ENCODE measurements around the gene CIB1.

- PRO-cap, 10 experiments: peak in 1 of 10 experiments; most common plus-strand start chr15:90071556 (in 1)
Measured at GRCh38 chr15:90071501-90071738, 30.8 kb downstream of the IDH2 start.

DNA sequence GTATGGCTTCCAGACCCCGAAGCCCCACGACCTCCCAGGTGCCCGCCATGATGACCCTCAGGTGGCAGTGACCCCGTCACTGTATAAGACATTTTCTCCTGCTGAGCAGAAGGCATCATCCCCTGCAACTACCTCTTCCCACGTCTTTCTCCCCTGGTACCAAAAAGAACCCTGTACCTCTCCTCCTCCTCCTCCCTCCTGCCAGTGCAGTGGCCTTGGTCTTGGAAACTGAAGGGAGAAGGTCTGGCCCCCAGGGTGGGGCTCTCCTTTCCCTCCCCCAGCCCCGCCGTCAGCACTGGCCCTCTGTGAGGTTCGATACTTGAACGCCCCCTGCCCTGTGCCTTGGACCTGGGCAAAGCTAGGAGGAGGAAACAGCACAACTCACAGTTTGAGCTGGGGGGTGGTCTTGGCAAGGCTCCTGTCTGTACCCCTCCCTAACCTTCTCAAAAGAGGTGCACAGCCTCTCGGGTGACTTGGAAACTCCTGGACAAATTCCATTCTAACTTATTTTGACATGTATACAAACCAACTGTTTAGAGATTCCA is 20.6 kb downstream of the IDH2 start:
- PRO-cap, 10 experiments: no peak in any of the 10 experiments

GRCh38 chr15:90126588-90127134 is 24.4 kb upstream of the IDH2 start:
- PRO-cap, 10 experiments: peak in 2 of 10 experiments; most common plus-strand start chr15:90126939 (in 2); most common minus-strand start chr15:90126804 (in 1)

GRCh38 chr15:90154929-90155546 is 46.1 kb upstream of the SEMA4B start:
- PRO-cap, 10 experiments: peak in 5 of 10 experiments; most common plus-strand start chr15:90155326 (in 2); most common minus-strand start chr15:90155197 (in 3)

DNA sequence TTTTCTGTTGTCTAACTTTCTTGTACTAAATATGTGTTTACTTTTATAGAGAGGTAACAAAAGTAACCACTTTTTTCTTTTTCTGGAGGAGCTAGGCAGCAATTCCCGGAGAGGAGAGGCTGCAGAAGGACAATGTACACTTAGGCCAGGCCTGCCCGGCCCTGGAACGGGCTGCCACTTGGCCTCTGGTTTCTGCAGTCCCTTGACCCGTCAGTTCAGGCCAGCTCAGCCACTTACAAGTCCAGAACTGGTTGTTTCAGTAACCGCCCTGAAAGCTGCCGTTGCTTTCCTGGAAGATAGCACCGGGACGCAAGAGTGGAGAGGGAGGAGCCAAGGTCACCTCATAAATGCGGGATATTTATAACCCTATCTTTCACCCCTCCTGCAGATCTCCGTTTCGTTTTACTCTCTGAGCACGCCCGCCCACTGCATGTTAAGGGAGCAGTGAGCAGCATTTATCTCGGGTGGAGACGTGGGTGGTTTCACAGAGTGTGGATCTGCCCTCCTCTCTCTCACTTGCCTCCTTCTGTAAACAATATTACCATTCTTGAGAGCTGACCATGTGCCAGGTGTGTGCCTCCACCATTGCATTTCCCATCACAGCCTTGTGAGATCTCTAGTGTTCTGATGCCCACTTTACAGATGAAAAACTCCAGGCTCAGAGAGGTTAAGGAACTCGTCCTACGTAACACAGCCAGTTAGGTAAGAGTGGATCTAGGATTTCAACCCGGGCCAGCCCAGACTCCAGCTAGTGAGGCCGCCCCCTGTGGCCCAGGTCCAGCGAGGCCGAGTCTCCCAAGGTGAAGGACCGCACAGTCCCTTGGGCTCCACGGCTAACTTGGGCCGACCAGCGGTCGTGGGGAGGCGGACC is 17.0 kb upstream of the SEMA4B start:
- PRO-cap, 10 experiments: peak in 10 of 10 experiments; most common plus-strand start position 387 of the sequence (in 10); most common minus-strand start position 212 of the sequence (in 5)

DNA sequence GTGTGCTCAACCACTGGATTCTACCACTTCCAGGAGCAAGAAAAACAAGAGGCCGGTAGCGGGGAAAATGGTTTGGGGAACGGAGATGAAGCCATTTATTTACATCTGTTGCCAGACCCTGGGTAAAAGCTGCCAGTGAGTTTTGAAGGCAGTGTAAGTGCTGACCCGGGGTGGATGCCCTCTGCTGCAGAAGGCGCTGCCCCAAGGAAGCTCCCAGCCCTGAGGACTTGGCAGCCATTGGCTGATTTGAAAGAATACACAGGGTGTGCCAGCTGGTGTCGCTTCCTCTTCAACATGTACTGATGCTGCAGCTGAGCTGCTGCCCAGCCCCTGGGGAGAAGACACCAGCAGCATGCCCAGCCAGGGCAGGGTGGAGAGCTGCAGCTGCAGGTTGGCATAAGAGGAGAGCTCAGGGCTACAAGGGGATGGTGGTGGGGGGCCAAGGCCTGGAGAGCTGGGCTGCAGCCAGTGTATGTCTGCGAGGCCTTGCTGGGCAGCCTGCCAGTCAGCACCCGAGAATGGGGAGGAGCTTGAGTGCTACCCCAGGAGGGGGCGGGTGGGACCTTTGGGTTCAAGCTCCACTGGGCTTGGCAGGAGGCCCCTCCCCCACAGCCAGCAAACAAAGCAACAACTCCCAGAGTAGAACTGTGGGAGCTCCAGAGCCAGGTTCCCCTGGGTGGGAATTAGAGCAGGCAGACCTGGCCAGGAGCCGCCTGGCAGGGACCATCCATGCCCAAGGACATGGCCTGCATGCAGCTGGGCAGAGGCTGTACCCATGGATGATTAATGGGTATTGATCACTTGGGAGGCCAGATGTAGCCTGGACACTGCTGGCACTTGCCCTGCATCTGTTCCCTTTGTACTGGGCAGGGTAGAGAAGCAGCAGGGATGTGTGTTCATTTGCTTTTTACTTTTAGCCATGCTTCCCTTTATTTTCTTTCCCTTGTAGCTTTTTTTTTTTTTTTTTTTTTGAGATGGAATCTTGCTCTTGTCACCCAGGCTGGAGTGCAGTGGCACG is 9.2 kb upstream of the SEMA4B start:
- PRO-cap, 10 experiments: peak in 7 of 10 experiments; most common plus-strand start position 363 of the sequence (in 3); most common minus-strand start position 176 of the sequence (in 5)

GRCh38 chr15:90229290-90229748 is 4.4 kb downstream of the CIB1 start:
- PRO-cap, 10 experiments: no peak in any of the 10 experiments

- PRO-cap, 10 experiments: peak in 1 of 10 experiments; most common plus-strand start chr15:90231915 (in 1); most common minus-strand start chr15:90232383 (in 1)
Measured at GRCh38 chr15:90231842-90232531, 1.8 kb downstream of the CIB1 start.

GRCh38 chr15:90233009-90234172 is at the start of gene CIB1:
Gene CIB1, minus strand, starts transcription at chr15:90233941.
- PRO-cap, 10 experiments: peak in 10 of 10 experiments; most common plus-strand start chr15:90233490 (in 4); most common minus-strand start chr15:90233966 (in 6)

DNA sequence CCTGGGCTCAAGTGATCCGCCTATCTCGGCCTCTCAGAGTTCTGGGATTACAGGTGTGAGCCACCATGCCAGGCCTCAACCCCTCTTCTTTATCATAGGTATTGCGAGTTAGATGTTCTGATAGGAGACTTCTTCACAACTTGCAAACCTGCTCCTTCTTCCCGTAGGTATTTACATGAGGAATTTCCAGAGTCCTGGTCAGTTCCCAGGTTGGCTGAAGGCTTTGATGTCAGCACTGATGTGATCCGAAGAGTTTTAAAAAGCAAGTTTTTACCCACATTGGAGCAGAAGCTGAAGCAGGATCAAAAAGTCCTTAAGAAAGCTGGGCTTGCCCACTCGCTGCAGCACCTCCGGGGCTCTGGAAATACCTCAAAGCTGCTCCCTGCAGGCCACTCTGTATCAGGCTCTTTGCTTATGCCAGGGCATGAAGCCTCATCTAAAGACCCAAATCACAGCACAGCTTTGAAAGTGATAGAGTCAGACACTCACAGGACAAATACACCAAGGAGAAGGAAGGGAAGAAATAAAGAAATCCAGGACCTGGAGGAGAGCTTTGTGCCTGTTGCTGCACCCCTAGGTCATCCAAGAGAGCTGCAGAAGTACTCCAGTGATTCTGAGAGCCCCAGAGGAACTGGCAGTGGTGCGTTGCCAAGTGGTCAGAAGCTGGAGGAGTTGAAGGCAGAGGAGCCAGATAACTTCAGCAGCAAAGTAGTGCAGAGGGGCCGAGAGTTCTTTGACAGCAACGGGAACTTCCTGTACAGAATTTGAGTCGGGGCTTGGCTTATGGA is 5.7 kb downstream of the NGRN start:
- PRO-cap, 10 experiments: no peak in any of the 10 experiments

DNA sequence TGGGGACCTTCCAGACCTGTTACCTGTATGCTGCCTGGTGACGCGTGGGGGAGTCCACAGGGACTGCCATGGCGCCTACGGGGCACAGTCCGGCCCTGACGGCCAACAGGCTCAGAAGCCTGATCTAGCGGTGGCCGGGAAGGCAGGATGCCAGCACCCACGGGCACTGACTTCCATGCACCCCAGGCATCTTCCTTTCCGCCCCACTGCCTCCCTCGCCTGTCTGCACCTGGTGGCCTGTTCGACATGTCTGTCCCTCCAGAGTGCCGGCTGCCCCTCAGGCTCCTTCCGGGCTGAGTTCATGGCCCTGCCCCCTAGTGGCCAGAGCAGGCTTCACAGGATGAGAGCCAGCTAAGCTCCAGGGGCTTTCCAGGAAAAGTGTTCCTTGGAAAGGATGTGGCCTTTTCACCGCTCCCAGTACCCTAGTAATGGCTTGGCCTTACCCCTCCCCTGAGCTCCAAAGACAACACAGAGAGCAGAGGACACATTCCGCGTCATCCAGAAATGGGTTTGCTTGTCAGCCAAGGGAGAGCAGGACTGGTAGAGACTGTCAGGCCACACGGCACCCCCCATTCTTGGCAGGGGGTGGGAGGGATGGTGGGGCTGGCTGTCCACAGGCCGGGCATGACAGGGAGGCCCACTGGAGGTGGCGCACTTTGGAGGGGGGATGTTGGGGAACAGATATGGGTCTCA is 35.7 kb downstream of the NGRN start:
- PRO-cap, 10 experiments: peak in 6 of 10 experiments; most common minus-strand start position 279 of the sequence (in 5)

- PRO-cap, 10 experiments: no peak in any of the 10 experiments
Measured at GRCh38 chr15:90346443-90346804, 5.7 kb upstream of the ZNF774 start.

DNA sequence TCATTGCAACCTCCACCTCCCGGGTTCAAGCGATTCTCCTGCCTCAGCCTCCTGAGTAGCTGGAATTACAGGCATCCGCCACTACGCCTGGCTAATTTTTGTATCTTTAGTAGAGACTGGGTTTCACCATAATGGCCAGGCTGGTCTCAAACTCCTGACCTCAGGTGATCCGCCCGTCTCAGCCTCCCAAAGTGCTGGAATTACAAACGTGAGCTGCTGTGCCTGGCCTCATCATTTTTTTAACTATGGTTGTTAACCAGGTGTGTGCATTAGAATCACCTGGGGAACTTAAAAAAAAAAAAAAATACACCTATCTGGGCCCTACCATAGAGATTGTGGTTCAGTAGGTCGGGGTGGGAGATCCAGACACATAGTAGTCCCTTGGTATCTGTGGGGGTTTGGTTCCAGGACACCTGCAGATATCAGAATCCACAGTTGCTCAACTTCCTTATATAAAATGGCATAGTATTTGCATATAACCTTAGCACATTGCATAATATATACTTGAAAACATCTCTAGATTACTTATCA is 4.8 kb downstream of the IQGAP1 start:
- PRO-cap, 10 experiments: no peak in any of the 10 experiments

GRCh38 chr15:90407257-90408475 is 19.6 kb downstream of the IQGAP1 start:
- PRO-cap, 10 experiments: no peak in any of the 10 experiments

DNA sequence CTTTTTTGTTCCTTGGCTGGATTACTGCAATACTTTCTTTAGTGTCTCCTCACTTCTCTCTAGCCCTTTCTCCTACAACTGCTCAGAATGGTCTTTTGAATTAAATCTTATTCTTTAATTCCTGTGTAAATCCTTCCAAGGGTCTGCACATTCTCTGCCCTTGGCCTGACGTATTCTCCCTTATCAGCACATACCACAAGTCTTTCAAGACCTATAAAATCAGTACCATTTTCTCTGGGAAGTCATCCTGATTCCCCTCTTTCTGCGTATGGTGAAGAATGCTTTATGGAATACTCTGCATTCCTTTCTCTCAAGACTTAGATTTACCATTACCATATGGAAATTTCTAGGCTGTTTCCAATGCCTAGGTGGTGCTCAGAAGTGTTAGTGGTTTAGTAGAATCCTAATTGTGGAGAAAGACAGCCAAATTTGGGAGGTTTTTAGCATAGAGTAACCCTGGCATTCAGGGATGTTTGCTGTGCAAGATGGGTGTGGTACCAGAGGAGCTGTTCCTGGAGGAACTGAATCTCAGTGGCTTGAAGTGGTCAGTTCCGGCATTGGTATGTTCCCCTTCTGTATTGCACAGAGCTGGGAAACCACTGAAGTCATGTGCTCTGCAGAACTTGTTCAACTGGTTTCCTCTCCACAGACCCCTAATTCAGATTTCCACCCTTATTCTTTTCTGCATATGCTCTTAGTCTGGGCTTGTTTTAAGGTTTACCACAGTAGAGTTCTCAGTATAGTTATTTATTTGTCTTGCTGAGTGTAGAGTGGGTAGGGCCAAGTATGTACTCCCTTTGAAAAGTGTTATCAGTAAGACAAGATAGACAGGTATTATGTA is 24.5 kb downstream of the IQGAP1 start:
- PRO-cap, 10 experiments: peak in 1 of 10 experiments; most common minus-strand start position 523 of the sequence (in 1)

- PRO-cap, 10 experiments: no peak in any of the 10 experiments
Measured at GRCh38 chr15:90425723-90425950, 37.6 kb downstream of the IQGAP1 start.

GRCh38 chr15:90486764-90487234 is 42.9 kb upstream of the CRTC3 start:
- PRO-cap, 10 experiments: no peak in any of the 10 experiments

GRCh38 chr15:90645819-90646404 is 71.2 kb upstream of the BLM start:
- PRO-cap, 10 experiments: peak in 1 of 10 experiments; most common plus-strand start chr15:90646104 (in 1); most common minus-strand start chr15:90645972 (in 1)

GRCh38 chr15:90650027-90650672 is 67.0 kb upstream of the BLM start:
- PRO-cap, 10 experiments: peak in 1 of 10 experiments; most common minus-strand start chr15:90650504 (in 1)

DNA sequence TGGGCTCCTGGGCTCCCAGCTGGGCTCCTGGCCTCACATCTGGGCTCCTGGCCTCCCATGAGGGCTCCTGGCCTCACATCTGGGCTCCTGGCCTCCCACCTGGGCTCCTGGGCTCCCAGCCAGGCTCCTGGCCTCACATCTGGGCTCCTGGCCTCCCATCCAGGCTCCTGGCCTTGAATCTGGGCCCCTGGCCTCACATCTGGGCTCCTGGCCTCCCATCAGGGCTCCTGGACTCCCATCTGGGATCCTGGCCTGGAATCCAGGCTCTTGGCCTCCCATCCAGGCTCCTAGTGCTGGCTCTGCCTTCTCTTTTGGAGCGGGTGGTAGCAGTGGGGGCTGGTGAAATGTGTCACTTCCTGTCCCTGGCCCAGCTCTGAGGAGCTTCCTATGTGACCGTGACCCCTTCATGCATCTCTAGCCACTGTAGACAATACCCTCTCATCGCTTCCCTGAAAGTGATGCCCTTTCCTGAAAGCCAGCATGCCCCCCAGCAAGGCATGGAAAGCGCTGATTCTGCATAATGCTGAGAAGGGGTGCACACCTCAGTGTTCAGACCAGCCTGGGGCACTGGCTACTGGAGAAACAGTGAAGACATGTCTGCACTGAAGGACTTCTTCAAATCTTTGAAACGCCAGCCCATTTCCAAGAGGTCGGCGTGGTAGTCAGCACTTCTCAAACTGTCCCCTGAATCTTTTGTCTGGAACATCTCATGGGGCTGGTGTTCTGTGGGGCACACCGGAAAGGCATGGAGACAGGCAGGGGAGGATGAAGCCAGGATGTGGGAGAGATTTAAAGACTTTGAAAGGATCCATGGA is 62.4 kb upstream of the BLM start:
- PRO-cap, 10 experiments: no peak in any of the 10 experiments

All from Metastatic Breast Carcinoma in the Brain (tissue), 10 donors.